Skeletal muscle tissue (tissue), 7 donors: ENCODE data around the gene GREB1.

GRCh38 chr2:11482513-11483584, 16.9 kb upstream of the E2F6 start:
- PRO-cap, 3 experiments: peak in 3 of 3 experiments; most common plus-strand start chr2:11482823 (in 2); most common minus-strand start chr2:11482714 (in 1)
- RAMPAGE, long total RNA: no peak
- RRBS, 2 experiments: 4 to 5% methylated on average over 42 to 44 of the region's 116 CpGs

GRCh38 chr2:11506464-11507082, 27.3 kb upstream of the GREB1 start:
- PRO-cap, 3 experiments: no peak in any of the 3 experiments
- RAMPAGE, long total RNA: no peak
- RRBS, 2 experiments: no CpG with 5 or more reads among the region's 3 CpGs

GRCh38 chr2:11533852-11534362, at the start of gene GREB1:
TSS of gene GREB1 (plus strand) at chr2:11534045.
- PRO-cap, 3 experiments: no peak in any of the 3 experiments
- RAMPAGE, long total RNA: no peak
- RRBS, 2 experiments: no CpG with 5 or more reads among the region's 5 CpGs

- PRO-cap, 3 experiments: no peak in any of the 3 experiments
- RAMPAGE, long total RNA: no peak
- RRBS, 2 experiments: no CpG with 5 or more reads among the region's 3 CpGs
Measured at GRCh38 chr2:11710300-11710765, 36.1 kb upstream of the LPIN1 start.

- PRO-cap, 3 experiments: peak in 2 of 3 experiments; most common plus-strand start chr2:11750720 (in 1)
- RAMPAGE, long total RNA: no peak
- RRBS, 2 experiments: no CpG with 5 or more reads among the region's 14 CpGs
Measured at GRCh38 chr2:11750189-11751514, 4.2 kb downstream of the LPIN1 start.

DNA sequence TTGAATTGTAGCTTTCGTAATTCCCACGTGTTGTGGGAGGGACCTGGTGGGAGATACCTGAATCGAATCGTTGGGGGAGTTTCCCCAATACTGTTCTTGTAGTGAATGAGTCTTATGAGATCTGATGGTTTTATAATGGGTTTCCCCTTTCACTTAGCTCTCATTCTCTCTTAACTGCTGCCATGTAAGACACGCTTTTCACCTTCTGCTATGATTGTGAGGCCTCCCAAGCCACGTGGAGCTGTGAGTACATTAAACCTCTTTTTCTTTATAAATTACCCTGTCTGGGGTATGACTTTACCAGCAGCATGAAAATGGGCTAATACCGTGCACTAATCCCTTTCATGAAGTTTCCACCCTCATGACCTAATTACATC, 120.6 kb downstream of the LPIN1 start:
- PRO-cap, 3 experiments: no peak in any of the 3 experiments
- RAMPAGE, long total RNA: no peak
- RRBS, 2 experiments: no CpG with 5 or more reads among the region's 7 CpGs

DNA sequence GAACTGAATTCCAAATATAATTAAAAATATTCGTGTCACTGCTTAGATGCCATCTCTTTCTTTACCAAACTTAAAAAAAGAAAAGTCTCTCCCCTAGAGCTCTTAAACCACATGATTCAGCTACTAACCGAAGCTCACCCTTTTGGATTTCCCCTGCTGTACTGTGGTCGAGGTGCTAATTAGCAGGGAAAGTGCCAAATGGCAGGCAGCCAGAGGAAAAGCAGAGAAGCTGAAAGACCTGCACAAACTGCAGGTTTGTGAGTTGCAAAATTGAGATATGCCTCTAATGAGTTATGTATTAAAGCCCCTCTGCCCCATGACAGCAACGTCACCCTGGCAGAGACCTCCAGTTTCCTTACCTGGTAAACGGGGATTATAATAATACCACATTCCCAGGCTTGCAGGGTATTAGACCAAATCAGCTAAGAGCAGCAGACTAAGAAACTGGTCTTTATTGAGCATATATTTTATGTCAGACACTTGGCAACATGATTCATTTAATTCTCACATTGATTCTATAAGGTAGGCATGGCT, 259.6 kb downstream of the LPIN1 start:
- PRO-cap, 3 experiments: no peak in any of the 3 experiments
- RAMPAGE, long total RNA: no peak
- RRBS, 2 experiments: no CpG with 5 or more reads among the region's 5 CpGs

DNA sequence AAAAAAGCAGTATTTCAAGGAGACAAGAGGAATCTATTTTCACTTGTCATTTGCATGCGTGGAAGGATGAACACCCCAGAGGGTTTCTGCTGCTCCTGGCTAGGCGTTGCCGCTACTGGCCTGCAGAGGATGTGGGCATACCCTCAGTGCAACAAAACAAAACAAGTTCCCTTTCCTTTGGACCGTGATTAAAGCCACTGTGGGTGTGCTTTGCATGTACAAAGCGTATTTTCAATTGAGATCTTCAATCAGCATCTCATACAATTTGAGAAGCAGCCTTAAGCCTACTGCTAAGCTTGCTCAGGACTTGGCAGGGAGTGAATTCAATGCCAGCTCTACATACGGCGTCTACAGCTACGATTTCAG, 298.4 kb downstream of the LPIN1 start:
- PRO-cap, 3 experiments: no peak in any of the 3 experiments
- RAMPAGE, long total RNA: no peak
- RRBS, 2 experiments: no CpG with 5 or more reads among the region's 8 CpGs

DNA sequence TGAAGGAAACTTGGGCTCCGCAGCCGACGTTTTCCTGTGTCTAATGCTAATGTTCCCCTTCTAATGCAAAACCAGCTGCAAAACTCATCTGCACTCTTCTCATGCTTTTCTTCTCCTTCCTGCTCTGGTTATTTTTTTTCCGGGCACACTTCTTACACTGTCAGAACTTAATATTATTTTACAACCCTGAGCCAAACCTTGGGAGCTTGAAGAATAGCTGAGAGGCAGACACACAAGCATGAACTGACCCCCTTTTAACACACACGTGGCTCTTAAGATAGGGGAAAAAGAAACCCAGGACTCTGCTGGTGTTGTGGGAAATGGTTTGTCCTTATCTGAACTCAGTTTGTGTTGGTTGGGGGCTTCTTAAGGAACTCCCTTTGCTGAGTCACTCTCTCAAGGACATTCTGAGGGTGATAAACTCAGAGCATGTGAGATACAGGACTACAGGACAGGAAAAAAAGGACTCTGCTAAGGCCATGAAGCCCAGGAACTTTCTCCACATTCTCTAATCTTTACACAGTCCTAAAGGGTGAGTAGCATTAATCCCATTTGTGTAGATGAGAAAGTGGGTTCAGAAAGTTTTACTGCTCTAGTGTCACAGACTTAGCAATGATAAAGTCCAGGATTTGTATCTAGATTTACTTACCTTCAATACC, 439.3 kb upstream of the TRIB2 start:
- PRO-cap, 3 experiments: no peak in any of the 3 experiments
- RAMPAGE, long total RNA: no peak
- RRBS, 2 experiments: no CpG with 5 or more reads among the region's 5 CpGs

DNA sequence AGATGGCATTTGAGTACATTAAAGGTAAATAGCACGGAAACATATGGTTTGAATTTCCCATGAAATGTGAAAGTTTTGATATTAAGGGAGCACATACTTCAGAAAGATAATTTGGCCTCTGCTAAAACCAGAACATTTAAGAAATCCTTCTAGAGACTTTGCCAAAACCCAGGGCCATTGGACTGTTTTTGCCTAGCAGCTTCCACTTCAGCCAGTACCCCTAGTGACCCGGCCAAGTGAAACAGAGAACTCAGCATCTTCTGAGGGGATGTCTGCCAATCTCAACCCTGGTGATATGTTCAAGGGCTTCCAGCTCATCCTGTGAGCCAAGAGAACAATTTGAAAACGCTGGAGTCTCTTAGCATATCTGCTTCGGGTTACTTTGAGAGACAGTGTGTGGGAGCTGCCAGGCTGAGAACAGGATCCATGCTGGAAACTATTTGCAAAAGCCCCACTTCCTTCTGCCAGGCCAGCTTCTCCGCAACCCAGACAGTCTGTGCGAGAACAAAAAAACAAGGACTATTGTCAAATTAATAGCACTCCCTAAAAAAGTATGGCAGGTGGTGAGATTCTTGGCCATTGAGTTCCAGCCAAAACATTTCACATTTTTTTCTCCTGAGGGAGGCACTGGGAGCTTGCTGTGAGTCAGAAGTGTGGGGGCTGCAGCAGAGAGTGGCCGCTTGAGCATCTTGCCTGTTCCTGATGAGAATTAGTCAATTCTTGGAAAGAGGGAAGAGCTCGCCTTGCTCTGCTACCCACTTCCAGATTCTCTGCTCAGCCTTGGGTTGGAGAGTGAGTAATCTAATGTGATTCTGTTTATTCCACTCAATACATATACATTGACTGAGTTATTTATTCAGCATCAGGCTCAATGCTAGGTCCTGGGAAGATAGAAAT, 395.6 kb upstream of the TRIB2 start:
- PRO-cap, 3 experiments: peak in 1 of 3 experiments; most common plus-strand start position 716 of the sequence (in 1)
- RAMPAGE, long total RNA: no peak
- RRBS, 2 experiments: no CpG with 5 or more reads among the region's 8 CpGs

DNA sequence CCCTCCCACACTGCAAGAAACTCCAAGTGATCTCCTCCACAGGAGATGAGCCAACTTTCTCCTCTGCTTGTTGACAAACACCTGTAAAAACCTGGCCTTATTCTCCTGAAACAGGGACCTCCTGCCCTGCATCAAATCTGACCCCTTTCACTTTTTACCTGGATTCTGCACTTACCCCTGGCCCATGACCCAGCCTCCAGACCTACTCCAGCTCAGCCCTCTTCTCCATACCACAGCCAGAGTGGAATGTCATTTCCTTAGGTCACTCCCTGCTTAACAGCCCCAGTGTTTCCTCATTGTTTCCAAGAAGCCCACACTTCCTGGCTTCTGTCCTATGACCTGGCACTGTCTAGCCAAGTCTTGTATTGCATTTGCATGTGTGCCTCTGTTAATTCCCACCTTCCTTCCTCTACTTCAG, 51.5 kb upstream of the TRIB2 start:
- PRO-cap, 3 experiments: peak in 1 of 3 experiments; most common minus-strand start position 248 of the sequence (in 1)
- RAMPAGE, long total RNA: no peak

DNA sequence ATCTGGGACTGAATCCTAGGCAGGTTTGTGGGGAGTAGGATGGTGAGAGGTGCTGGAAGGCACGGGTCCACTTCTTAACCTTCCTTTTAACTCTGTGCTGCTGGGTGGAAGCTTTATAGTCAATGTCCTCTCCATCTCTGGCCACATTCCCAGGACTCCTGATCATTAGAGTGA, 1.3 kb upstream of the TRIB2 start:
- PRO-cap, 3 experiments: no peak in any of the 3 experiments
- RAMPAGE, long total RNA: no peak
- RRBS, 2 experiments: no CpG with 5 or more reads among the region's 1 CpG

- PRO-cap, 3 experiments: peak in 3 of 3 experiments; most common plus-strand start chr2:12718530 (in 2); most common minus-strand start chr2:12718459 (in 3)
- RAMPAGE, long total RNA: no peak
- RRBS, 2 experiments: 3% methylated on average over 10 to 11 of the region's 55 CpGs
Measured at GRCh38 chr2:12718312-12719226, 1.8 kb downstream of the TRIB2 start.

- PRO-cap, 3 experiments: no peak in any of the 3 experiments
- RAMPAGE, long total RNA: no peak
- RRBS, 2 experiments: no CpG with 5 or more reads among the region's 13 CpGs
Measured at GRCh38 chr2:12725196-12726079, 8.7 kb downstream of the TRIB2 start.

- PRO-cap, 3 experiments: peak in 1 of 3 experiments; most common plus-strand start chr2:12735261 (in 1); most common minus-strand start chr2:12735058 (in 1)
- RAMPAGE, long total RNA: no peak
- RRBS, 2 experiments: no CpG with 5 or more reads among the region's 13 CpGs
Measured at GRCh38 chr2:12734622-12735483, 18.1 kb downstream of the TRIB2 start.

DNA sequence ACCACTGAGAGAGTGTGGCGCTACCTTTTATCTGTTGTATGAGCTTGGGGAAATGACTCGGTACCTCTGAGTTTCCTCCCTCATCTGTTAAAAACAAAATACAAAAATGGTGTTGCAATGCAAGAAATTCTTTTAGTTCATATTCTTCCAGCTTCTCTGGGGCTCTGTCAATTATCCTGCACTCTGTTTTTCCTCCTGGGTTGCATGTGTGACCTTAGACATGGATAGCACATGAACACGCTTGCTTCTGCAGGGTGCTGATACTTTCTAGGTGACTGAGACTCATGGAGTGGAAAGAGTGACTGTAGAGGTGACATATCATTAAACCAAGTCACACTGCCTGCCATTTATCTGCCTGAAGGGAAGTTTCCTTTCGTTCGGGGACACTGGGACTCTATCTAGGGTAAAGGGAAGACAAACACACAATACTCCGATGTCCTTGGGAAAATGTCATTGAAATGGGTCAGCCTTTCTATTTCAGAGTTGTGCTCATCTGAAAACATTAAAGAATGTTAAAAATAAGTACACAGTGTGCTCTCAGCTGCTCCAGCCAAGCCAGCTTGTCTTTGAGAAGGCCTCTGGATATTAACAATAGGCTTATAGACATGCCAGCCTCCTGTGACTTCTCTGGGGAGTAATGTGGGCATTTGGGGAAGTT, 91.4 kb downstream of the TRIB2 start:
- PRO-cap, 3 experiments: no peak in any of the 3 experiments
- RAMPAGE, long total RNA: no peak
- RRBS, 2 experiments: no CpG with 5 or more reads among the region's 6 CpGs

DNA sequence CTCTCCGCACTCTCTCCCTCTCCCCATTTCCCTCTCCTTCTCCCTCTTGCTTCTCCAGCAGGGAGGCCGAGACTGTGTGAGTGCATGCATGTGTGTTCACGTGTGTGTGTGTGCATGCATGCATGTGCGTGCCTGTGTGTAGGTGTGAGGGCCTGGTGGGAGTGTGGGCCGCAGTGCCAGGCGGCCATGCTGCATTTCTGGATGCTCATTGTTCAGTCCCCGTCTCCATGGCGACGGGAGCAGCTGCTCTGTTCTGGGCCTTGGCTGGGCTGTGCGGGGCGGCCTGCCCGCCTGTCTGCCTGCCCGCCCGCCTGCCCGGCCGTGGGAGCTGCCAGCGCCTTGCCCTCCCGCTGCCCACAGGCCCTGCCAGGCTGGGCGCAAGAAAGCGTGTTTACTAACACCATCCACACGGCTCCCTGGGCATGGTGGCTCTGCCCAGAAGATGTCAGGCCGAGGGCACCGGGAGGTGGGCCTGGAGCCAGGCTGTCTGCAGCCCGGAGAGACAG, 43.9 kb downstream of the MYCN start:
- PRO-cap, 3 experiments: no peak in any of the 3 experiments
- RAMPAGE, long total RNA: no peak
- RRBS, 2 experiments: 14 to 25% methylated on average over 1 of the region's 24 CpGs

DNA sequence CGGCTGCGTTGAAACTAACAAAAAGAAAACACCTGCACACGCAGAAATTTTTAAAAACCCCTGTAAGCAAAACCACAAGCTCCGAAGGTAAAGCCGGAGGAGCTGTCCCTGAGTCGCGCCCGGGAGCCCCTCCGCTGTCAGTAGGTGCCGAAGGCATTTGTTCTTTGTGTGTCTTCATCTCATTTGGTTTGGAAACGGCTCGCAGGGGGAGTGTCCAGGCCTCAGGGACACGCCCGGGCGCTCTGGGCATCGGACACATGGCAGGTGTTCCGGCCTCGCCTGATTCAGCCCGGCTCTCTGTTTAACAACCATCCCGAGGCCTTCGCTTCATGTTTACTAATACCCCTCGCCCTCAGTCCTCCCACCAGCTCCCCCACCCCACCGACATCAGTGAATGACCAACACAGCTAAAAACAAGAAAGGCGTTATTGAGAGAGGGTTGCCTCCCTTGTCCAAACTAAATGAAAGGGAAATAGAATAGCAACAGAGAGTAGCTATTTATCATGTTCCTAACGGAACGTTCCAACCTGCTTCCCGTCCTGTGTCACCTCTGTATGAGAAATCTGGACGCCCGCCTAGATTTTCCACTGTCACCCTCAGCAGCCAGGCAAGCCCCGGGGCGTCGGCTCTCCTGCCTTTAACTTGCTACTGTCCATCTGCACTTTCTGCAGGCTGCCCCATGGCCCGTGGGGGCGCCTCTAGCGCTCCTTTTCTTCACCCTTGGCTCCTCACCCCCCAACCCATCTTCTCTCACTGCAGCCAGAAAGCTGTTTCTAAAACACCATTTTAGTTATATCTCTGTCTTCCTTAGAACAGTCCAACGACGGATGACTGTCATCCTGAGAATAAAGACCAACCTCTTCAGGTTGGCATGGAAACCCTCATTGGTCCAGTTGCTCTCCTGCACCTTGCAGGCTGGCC, 73.9 kb downstream of the MYCN start:
- PRO-cap, 3 experiments: no peak in any of the 3 experiments
- RAMPAGE, long total RNA: no peak
- RRBS, 2 experiments: 19 to 22% methylated on average over 8 of the region's 37 CpGs

DNA sequence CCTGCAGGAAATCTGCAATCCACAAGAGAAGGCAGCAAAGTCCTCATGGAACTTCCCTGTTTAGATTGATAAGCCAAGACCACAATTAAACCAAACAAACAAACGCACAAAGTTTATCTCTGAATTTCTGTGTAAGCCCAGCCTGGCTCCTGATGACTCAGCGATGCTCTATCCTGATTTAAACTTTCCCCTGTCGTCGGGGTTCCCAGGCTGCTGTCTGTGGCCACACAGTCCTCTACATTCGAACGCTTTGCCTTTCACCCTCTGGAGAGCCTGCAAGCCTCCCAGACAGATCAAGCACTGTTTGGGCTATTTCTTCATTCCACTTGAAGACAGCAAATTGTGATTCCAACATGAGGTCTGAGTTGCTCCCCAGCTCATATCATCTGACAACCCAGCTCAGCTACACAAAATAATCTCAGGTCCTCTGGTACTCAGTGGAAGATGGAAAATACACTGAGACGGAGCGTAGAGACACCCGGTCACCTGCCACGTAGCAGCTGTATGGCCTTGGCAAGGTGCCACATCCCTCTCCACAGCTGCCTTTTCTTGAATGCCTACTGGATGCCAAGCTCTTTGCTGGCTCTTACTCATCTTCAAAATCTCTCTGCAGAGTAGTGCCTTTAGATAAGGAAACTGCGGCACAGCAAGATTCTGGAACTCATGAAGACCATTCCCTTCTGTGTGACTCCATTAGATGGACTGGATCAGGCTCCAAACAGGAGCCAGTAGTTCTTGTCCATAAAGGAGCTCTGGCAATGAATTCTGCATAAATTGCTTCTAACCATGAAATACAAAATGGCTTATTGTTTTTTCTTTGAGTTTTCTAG, 51.1 kb downstream of the CYRIA start:
- PRO-cap, 3 experiments: no peak in any of the 3 experiments
- RAMPAGE, long total RNA: no peak
- RRBS, 2 experiments: no CpG with 5 or more reads among the region's 11 CpGs

DNA sequence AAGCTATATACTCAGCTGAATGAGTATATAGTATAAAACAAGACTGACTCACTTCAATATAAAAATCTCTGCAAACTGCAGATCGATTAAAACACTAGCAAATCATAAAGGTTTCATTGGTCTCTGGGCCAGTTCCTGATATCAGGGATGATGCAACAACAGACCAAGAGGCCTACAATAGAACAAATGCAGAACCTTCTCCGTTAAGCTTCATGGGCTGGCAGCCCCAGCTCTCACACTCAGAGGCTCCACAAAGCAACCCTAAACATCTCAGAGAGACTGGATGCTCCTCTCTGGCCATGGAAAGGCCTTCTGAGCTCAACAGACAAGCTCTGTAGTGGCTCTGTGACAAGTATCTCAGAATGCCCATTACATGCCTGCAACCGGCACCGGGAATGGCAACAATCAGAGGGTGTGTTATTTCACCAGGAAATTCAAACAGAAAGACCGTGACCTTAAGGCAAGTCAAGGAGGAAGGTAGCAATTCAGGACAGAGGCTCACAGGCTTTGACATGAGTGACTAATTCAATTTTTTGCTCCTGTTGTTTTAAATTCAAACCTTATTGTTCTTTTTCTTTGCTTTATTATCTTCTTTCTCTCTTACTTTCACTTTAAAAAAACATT, 15.2 kb downstream of the CYRIA start:
- PRO-cap, 3 experiments: no peak in any of the 3 experiments
- RAMPAGE, long total RNA: no peak
- RRBS, 2 experiments: no CpG with 5 or more reads among the region's 5 CpGs